ENCODE results near the gene NALF1.

DNA sequence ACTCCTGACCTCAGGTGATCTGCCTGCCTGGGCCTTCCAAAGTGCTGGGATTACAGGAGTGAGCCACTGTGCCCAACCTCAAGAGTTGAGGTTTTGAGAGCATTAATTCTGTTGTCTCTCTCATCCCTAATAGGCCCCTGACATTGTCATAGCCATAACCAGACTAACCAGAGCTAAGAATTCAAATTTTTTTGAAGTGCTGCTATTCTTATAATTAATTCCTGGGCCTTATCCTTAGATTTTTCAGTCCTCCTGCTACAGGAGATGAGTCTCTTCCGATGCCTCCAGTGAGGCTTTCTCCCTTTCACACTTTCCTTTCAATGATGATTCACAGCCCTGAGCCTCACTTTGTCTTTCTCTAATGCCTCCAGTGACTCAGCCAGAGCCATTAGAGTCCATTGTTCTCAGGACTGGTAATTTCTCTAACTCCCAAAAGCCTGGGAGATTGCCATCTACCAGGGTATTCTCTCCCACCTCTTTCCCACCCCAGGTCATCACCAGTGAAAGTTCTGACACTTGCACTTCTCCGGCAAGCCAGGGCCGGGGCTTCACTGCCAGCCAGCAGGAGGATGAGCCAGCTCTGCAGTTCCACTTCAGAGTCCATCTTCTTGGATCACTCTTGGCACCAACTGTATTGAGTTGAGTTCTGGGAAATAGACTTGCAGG is 49.6 kb upstream of the ARGLU1 start:
- PRO-cap = no peak

DNA sequence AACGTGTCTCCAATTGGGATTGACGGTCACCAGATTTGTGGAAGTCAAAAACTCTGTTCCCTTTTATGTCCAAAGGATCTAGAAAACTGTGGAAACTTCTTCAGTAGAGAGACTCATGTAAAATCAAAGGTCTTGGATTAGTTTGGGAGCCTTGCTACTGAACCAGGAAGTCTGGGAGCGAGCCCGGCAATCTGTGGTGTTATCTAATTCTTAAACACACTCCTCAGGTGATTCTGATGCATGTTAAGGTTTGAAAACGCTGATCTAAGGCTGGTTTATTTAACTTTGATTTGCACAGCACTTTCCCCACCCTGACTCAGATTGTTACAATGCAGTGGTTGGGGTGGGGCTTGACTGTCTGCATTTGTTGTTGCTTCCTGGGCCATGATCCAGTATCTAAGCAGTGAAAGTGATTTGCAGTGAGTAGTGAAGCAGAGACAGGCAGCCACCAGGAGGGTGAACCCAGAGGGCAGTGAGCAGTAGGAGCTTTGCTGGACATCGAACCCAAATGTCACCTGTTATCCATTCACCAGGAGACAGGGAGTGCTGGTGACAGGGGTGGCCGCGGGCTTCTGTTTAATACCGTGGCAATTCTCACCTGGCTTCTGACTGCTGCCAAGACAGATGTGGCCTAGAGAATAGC is 81.5 kb upstream of the ARGLU1 start:
- PRO-cap = no peak

GRCh38 chr13:107249707-107250122 is 617.6 kb downstream of the NALF1 start:
- PRO-cap = no peak

DNA sequence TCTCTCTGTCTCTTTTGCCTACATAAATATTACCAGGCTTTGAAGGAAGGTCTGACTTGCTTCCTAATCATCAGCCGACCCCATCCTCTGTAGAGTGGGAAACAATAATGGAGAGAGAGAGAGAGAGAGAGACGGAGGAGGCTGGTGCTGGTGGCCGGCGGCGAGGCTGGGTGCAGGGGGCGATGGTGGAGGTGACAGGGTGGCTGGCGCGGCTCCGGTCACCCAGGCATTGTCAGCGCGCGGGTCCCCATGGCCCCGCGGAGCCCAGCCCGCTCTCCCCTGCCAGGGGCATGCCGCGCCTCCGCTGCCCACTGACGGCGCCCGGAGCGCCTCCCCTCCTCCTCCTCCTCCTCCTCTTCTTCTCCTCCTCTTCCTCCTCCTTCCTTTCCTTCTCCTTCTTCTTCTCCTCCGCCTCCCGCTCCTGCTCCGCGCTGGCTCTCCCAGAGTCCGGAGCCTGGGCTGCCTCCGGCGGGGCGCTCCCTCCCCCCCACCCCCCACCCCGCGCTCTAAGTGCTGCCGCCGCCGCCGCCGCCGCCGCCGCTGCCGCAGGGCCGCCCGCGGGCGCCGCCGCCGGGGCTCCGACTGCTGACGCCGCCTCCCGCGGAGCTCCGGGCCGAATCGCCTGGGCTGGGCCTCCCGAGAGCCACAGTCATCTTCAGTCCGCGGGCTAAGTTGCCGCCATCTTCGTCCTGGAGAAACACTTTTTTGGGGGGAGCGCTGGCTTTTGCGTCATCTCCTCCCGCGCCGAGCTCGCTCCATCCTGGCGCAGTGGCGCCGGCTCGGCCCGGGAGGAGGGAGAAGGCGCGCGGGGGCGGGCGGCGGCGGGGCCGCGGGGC is at the start of gene NALF1:
Gene NALF1, minus strand, starts transcription at position 707 of the 836 bp plus-strand sequence.
- PRO-cap = no peak

DNA sequence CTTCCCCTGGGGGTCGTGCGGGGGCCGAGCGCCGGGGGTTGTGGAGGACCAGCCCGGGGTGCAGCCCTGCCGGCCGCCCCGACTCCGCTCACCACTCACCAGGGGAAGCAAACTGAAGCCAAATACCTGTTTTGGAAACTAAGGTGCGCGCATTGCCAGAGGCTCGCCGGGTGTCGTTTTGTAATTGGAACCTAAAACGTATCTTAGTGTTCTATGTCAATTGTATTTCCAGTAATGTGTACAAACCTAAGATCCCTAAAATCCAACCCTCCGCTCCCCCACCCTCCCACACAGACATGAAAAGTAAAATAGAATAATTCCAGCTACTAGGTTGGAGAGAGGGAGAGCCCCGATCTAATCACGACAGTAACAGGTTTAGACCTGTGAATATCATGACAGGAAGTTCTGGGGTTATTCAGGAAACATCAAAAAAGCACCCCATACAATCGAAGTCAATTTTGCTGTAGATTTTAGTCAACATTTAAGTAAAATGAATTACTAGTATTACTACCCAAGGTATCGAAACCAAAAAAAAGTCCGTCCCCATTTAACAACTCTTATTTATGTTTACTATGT is 701 bp downstream of the ABHD13 start:
- PRO-cap = no peak

GRCh38 chr13:108266089-108267014 is 3.2 kb upstream of the TNFSF13B start:
- PRO-cap = no peak

DNA sequence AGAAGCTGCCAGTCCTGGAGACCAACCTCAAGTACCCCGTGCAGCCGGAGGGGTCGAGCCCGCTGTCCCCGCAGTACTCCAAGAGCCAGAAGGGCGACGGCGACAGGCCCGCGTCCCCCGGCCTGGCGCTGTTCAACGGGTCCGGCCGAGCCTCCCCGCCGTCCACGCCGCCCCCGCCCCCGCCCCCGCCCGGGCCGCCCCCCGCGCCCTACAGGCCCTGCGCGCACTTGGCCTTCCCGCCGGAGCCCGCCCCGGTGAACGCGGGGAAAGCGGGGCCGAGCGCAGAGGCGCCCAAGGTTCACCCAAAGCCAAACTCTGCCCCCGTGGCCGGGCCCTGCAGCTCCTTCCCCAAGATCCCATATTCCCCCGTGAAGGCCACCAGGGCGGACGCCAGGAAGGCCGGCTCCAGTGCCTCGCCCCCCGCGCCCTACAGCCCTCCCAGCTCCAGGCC is 511.4 kb downstream of the MYO16 start:
- PRO-cap = no peak

- PRO-cap = no peak
Observed at GRCh38 chr13:109256991-109257588, 529.3 kb downstream of the IRS2 start.

DNA sequence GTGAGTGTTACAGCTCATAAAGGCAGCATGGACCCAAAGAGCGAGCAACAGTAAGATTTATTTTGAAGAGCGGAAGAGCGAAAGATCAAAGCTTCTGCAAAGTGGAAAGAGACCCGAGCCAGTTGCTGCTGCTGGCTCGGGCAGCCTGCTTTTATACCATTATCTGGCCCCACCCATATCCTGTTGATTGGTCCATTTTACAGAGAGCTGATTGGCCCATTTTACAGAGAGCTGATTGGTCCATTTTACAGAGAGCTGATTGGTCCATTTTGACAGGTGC is 468.0 kb downstream of the IRS2 start:
- PRO-cap = no peak

DNA sequence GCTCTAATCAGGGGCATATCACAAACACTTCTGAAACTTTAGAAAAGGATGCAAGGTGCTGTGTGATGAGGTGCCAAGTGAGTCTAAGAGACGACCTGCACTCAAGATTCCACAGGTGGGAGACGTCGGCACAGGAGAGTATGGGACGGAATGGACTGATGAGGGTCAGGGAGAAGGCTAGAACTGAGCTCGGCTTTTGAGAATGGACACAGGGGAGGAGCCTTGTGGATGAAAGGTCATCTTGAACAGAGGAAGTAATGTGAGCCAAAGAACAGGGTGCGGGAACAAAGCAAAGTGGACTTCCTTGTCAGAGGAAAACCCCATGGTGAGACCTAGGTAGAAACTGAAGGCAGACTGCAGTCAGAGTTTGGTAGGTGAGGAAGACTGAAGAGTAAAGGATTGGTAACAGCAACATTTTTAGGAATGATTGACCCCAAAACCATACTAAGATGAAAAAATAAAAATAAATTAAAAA is 199.3 kb downstream of the IRS2 start:
- PRO-cap = no peak

DNA sequence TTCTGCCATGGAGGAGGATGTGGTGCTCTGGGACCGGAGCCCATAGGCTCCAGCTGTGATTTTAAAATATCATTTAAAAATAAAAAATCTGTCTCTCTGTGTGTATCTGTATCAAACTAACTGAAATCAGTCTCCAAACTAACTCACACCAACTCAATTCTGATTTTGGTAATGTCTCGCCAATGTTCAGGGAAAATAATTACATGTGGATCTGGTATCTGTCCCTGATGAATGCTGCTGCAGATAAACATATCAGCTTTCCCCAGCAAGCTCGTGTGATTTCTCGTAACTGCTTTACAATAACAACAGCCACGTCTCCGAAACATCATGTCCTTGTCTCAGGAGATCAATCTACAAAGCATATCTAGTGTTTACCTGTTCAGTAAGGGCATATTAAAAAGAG is 129.0 kb downstream of the IRS2 start:
- PRO-cap = no peak

DNA sequence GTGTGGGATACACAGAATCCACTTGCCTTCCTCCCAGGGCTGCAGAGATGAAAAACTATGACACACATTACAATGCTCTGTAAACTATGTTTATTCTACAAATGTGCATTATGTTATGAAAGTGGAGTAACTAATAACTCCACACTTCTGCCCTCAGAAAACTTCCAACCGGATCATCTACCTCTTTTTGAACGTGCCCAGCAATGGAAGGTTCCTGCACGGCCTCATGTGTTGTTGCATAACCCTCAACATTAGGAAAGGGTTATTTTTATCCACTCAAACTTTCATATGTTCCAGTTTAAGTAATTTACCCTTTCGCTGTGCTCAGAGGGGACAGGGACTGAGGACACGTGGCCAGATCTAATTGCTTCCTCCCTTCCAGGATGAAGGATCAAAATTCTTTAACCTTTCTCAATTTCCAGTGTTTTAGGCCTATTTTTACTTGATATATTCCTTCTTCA is 29.6 kb downstream of the IRS2 start:
- PRO-cap = no peak

DNA sequence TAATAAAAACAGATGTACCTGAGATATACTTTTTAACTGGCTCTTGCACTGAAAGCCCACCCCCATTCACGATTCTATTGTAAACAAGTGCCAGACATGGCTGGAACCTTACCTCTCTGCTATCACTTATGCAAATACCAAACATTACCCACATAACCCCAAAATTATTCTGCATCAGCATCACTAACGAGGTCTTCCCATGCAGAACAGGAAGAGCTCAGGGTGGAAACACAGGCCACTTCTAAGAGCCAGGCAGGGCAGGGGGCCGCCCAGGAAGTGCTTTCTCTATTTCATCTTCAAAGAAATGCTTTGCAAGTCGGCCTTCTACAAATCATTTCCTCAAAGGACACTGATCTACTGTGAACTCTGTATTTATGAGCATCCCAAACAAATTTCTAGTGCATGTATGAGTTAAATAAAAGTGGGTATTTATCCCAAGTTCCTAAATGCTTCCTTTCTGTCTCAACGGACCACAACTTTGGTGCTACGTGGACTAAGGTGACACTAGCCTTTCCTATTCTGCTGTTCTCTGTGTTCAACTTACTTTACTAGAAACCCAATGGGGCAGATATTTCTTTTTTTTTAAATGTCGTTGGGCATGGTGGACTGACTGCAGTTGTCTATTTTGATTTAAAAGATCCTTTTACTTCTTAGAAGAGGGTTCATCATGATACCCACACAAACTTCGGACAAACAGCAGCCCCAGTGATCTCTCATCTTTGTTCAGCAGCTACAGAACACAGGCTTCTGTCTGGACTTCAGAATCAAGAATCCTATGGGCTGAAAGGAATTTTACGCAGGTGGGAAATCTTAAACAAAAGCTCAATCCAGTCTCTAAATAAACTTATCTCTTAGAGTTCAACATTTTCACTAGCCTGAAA is 7.1 kb downstream of the IRS2 start:
- PRO-cap = no peak

DNA sequence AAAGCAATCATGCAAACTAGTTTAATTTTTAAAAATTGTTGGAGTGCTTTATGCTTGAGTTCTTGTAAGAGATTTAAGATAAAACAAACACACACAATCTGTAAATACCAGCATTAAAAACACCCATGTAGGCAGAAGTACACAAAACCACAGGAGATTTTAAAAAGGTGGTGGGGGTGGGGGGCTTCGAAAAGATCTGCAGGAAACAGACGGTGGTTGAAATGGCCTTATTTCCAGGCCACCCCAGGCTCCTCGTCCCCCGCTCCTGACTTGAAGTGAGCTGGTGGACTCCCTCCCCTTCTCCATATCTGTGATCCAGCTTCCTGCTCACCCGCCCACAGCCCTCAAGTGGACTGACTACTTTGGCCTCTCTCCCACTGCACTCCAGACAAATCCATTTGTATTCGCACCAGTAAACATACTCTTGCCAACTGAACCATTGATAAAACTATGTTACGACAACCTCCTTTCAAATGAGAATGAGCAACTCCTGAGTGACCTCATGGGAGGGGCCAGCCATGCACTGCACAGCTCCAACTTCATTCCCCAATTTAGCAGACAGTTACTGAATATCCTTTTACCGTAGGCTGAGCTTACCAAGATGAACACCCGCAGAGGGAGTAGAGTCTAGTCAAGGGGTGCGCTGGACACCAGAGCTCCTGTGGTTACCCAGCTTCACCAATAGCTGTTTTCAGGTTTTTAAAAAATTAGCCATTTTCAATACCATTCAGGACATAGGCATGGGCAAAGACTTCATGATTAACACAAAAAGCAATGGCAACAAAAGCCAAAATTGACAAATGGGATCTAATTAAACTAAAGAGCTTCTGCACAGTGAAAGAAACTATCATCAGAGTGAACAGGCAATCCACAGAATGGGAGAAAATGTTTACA is 259.4 kb downstream of the COL4A1 start:
- PRO-cap = no peak

GRCh38 chr13:110129002-110129592 is 177.9 kb downstream of the COL4A1 start:
- PRO-cap = no peak

DNA sequence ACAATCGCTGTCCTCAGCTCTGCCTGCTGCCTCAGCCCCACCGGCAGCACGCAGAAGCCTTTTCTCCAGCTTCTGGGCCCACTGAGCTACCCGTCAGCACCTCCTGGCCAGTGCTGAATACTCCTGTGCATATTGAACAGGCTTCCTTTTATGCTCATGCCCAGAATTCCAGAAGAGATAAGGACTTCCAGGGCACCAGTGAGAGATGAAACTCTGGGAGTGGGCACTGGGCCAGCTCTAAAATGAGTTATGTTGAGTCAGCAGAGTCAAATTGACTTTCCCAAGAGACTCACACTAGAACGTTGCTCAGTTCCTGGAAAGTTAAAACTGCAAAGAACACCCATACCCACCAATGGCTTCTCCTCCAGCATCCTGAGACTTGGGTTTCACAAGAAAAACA is 119.2 kb downstream of the COL4A1 start:
- PRO-cap = no peak

DNA sequence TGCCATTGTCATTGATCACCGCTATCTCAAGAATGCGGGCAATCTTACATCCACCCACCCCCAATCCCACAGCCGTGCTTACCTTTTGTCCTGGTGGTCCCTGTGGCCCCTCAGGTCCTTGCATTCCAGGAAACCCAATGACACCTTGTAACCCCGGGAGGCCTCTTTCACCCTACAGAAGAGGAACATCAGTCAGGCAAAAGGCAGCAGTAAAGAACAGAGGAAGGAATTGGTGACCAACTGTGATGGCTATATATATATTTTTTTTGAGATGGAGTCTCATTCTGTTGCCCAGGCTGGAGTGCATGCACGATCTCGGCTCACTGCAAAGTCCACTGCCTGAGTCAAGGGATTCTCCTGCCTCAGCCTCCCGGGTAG is 93.1 kb downstream of the COL4A1 start:
- PRO-cap = no peak

GRCh38 chr13:110263692-110264435 is 43.1 kb downstream of the COL4A1 start:
- PRO-cap = no peak

DNA sequence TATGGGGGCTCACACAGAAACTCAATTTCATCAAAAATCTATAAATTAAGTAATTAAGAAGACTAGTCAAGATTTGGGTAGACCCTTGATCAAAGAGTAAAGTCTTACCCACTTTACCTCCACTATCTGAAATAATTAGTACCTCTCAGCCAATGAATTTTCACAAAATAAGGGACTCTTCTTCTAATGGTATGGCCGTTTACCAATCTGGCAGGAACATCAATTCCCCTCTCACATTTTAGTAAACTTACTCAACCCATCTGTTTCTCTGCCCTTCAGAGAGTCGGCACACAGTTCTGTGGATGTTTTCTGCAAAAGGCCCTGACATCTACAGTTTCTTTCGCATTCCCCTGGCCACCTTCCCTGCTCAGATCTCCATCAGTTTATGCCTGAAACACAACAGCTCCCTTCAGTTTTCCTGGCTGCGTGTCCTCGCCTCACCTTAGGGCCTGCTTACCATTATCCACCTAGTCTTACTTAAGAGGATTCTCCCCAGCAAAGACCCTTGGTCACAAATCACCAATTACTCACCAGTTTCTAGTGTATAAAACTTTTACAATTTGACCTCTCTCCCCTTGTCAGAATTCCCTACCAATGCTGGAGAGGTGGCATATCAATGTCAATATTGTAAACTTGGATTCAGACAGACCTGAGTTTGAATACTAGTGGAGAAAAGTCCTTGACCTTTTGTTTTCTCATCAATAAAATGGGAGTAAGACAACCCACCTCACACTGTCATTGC is 25.2 kb downstream of the COL4A1 start:
- PRO-cap = no peak

DNA sequence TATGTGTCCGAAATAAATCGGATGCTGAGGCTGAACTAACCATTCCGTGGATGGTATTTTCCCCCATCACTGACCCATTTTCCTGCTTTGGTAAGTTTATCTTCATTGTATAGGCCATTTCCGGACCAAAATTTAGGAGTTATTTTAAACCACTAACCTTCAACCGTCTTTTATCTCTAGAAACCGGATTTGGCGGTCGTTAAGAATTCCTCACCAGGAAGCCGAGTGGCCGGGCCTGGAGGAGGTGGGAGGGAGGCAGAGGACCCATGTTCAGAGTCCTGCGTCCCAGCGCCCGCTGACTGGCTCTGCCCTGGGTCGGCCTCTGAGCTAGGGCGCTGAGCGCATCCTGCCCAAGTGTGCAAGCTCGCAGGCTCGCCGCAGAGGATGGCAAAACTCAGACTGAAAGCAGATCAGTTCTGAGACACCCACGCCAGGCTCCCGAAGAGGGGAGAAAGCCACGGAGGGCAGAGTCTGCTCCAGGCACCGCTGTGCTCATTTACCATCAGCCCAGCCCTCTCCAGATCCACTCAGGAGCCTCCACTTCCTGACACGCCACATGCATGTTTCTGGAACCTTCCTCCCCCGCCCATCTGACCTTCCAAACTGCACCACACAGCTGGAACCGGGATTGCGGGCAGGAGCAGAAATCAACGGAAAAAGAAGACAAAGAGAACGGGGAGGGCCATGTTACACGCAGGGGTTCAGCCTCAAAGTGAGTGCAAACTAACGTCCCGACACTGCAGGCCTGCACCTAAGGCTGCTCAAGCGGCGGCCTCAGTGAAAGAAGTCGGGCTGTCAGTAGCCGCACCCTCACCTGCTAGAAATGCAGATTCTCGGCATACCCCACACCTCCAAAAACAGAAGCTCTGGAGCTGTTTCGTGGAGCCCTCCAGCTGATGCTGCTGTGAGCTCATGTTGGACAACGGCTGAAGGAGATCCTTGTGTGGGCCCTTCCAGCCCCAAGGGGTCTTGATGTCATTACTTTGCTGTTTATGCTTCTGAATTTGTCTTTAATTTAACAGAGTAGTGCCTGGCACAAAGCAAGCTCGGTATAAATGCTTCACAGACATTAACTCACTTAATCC is 8.2 kb downstream of the COL4A1 start:
- PRO-cap = no peak